Foreskin keratinocyte (primary cell): ENCODE measurements around a stretch of chr12.

- RAMPAGE, total RNA, result no peak
Measured at GRCh38 chr12:75732926-75733557, 221.6 kb upstream of the KRR1 start.

DNA sequence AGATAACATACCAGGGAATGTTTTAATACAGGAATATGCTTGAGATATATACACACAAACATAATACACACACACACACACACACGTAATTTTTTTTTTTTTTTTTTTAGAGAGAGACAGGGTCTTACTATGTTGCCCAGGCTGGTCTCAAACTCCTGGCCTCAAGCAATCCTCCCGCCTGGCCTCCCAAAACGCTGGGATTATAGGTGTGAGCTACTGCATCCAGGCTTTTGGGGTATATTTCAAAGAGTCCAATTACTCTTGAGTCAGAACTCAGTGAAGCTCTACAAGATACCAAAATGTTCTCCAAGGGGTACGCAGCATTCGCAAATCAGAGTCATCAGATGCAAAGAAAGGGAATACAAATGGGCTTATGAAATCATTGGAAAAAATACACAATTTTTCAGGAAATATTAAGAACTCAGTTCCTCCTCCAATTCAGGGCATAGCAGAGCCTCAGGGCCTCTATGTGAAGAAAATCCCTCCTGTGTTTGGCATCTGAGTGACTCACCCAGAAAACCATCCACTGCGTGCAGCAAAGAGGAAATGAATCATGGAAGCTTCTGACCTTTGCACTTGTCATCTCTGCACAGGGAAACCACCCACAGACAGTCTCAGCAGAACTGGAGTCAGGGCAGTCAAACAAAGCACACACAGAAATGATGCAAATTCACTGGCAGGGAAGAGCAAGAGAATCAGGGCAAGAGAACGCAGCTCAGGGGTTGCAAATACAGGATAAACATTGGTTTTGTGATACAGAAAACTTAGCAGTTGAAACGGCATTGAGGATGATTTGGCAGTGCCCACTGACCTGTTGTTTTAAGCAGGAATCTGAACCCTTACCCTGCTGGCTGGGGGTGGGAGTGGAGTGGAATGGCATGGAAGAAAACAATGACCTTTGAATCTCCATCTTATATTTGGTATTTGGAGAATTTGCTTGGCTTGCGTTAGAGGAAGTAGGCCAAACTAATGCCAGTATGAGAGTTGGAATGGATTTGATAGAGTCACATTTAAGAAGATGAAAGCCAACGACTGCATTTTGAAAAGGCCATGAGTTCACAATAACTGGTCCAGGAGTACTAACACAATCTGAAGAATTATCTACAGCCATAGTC, 106.6 kb downstream of the NAP1L1 start:
- RAMPAGE, total RNA, result no peak

- RAMPAGE, total RNA, result no peak
Measured at GRCh38 chr12:76026460-76027531, 57.7 kb downstream of the NAP1L1 start.

GRCh38 chr12:76266562-76267364, 81.5 kb downstream of the BBS10 start:
- RAMPAGE, total RNA, result no peak

DNA sequence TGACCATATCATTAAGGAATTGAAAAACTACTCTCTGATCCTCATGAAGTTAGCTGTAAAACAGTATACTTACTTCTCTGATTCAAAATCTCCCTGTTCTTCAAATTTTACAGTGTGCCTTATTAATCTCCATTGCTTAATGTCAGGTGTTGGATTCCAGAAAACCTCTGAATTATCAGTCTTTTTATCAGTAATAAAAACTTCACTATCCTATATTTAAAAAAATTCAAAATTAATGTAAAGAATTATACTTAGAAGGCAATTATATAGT, 23.1 kb upstream of the BBS10 start:
- RAMPAGE, total RNA, result no peak

- RAMPAGE, total RNA, result no peak
Measured at GRCh38 chr12:76467016-76467490, 92.5 kb downstream of the OSBPL8 start.

- RAMPAGE, total RNA, result no peak
Measured at GRCh38 chr12:76614282-76614925, 54.8 kb upstream of the OSBPL8 start.

- RAMPAGE, total RNA, result no peak
Measured at GRCh38 chr12:77445859-77446334, 380.5 kb upstream of the E2F7 start.

- RAMPAGE, total RNA, result no peak
Measured at GRCh38 chr12:77490750-77491100, 340.0 kb upstream of the NAV3 start.

DNA sequence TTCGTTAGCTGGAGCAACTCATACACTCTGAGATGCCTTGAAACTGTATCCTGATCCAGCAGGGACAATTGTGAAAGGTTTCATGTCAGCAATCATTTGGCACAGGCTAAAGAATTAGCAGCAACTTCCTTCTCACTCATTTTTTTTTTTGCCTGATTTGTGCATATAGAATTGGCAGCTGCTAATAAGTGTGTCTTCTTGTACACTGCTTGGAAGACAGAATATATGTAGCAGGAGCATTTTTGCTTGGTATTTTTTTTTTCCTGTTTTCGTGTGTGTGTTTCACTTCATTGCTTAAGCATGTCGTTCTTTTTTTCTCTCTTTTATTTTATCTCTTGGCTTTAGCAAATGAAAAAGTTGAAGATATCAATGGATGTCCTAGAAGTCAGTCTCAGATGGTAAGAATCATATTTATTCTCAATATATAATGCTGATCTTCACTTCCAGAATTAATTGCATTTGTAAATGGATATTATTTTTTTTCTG, 110.1 kb downstream of the NAV3 start:
- RAMPAGE, total RNA, result no peak

DNA sequence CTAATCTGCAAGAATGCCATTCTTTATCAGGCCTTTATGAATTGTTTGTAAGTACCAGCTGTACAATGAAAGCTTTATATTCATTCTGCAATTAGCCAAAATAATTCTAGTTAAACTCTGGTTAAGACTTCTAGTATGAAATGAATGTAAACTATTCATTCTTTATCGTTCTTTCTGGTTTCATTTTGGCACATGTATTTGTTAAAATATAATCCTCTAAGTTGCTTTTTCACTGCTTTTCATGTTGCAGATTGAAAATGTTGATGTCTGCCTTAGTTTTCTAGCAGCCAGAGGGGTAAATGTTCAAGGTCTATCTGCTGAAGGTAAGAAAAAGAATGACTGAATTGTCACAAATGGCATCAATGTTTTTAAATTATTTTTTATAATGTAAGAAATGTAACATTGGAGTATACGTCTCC, 135.3 kb downstream of the NAV3 start:
- RAMPAGE, total RNA, result no peak

DNA sequence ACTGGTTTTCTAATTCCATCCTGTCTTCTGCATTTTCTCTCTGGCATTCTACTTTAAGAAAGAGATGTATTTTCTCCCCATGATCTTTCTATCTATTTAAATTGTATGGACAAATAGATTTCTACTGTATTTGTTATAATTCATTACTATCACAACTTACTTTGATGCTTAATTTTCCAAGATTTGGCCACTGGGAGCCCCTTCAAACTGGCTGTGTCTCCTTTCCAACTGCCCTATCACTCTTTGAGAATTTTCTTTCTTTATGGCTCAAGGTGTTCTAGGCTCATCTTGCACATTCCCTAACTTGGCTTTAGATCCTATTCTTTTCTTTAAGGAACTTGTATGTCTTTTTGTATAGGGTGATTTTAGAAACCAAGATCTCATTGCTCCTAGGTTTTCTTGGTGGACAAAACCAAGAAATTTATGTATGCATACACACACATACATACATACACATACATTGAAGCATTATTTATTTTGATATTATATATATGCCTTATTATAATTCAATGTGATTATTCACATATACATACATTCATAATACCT, 185.2 kb downstream of the NAV3 start:
- RAMPAGE, total RNA, result no peak

DNA sequence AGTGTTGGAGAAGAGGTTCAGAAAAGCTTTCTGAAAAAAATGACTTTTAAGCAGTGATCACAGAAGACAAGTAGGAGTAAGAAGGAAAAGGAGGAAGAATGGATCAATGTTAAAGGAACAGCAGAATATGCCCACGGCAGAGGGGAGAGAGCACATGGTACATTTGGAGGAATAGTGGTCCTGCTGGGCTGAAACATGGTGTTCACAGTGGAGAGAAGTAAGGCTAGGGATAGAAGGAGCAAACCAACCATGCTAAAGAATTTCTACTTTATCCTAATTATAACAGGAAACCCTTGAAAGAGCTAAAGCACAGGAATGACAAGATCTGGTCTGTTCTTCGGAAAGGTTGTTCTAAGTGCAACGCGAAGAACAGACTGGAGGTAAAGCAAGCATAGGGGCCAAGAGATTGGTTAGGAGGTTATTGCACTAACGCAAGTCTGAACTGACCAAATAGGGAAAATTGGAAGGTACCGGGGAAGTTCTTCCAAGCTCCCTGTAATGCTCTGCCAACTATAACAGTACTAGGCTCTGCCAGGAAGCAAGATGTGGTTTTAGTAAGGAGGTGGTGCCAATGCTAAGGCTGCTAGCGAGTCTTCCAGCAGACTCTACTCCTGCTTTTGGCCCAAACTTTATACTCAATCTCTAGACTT, 138.7 kb downstream of the PAWR start:
- RAMPAGE, total RNA, result no peak

- RAMPAGE, total RNA, result no peak
Measured at GRCh38 chr12:79552940-79553547, 137.7 kb downstream of the PAWR start.

DNA sequence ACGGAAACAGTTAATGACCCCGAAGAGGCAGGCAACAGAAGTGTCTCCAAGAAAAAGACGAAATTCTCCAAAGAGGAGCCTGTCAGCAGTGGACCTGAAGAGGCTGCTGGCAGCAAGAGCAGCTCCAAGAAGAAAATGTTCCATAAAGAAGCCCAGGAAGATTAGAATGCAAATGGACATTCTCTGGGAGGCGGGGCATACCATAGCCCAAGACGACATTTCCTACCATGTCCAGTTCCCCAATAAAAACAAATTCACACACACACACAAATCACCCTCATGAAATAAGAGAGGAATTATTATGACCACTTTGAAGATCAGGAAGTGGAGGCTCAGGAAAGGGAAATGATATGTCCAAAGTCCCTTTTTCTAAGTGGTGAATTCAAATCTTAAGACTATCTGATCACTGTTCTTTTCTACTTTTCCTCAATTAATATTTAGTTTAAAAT, 131.7 kb downstream of the PAWR start:
- RAMPAGE, total RNA, result no peak

DNA sequence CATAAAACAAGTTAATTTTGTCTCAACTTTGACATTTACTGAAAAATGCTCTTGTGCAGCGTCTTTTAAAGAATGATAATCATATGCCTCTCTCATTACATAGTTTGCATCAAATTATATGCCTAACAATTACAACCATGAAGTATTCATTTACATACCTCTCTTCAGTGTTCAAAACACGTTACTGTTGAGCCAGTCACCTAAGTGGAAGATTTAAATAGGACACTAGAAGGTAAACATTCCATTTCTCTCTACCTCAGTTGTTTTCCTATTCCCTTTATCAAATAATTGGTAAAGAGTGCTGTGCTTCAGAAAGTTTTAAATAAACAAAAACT, 46.5 kb downstream of the PAWR start:
- RAMPAGE, total RNA, result no peak

- RAMPAGE, total RNA, result no peak
Measured at GRCh38 chr12:79795608-79795950, 104.8 kb upstream of the PAWR start.

DNA sequence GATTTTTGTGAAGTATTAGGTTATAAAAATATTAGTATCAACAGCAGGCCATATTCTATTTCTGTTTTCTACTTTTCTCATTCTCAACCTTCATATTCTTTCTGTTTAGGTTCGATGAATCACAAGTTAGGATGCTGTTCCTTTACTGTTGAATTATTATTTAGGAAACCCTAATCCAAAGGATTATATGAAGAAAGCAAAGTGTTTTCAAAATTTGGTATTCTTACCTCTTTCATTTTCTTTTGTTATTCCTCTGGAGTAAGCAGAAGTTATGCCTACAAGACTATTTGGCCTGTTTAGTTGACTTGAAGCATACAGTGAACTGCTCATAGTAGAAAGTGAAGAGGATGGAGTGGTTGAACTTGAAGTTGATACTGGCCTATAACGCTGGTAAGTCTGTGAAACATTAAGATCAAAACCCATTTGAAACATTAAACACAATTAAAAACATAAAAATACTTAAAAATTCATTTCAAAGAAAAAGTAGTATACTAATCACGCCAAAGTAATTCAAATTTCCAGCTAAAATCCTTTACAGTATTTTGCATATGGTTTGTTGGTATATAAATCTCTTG, 105.9 kb upstream of the PAWR start:
- RAMPAGE, total RNA, result no peak

DNA sequence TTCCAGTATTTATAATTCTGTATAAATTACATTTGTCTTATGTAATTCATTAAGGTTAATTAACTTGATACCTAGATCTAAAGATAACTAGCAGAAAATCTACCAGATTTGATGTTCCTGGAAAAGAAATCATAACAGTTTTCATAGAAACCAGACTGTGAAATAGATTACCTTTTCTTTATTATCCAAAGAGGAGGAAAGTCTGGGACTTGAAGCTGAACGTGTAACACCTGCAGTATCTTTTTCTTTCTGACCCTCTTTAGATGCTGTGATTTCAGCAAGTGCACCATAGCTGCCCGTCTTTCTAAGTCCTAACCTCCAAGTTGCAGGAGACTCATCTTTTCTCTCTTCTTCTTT, 118.8 kb upstream of the PAWR start:
- RAMPAGE, total RNA, result no peak

GRCh38 chr12:79872606-79873120, 62.2 kb downstream of the PPP1R12A start:
- RAMPAGE, total RNA, result no peak